CD14-positive monocyte (primary cell): ENCODE measurements around the gene TIMP4.

DNA sequence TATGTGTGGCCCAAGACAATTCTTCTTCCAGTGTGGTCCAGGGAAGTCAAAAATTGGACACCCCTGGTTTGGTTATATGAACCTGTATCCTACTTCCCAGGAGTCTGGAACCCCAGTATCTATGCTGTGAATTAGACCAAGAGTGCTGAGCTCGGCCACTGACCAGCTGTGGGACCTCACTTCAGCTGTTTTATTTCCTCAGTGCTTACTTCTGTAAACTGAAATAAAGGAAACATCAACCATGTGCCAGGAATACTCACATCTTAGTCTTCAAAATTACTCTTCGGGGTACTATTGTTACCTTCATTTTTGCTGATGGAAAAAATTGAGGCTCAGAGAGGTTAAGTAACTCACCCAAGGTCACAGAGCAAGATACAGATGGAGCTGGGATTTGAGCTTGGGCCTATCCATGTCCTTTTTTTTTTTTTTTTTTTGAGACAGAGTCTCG is 35.9 kb upstream of the TATDN2 start:
- CAGE, long polyA plus RNA = no peak

- CAGE, long polyA plus RNA = no peak
Observed at GRCh38 chr3:10249292-10249868, 1.1 kb downstream of the TATDN2 start.

GRCh38 chr3:10319939-10320865 is 710 bp downstream of the SEC13 start:
- CAGE, long polyA plus RNA = no peak

GRCh38 chr3:10434728-10435037 is 70.7 kb downstream of the ATP2B2 start:
- CAGE, long polyA plus RNA = no peak

DNA sequence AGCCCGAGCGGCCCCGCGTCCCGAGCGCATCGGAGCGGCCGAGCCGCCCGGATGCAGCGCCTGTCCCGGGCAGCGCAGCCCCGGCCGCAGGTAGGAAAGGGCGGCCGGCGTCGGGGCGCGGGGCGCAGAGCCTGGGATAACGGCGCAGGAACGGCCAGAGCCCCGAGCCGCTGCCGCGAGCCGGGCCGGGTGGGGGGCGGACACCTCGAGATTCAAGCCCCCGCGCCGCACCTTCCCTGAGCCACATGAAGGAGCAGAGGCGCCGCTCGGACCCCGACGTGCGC is 234 bp downstream of the SLC6A1 start:
- CAGE, long polyA plus RNA = no peak

GRCh38 chr3:11164513-11165035 is 10.3 kb downstream of the HRH1 start:
- CAGE, long polyA plus RNA = no peak

GRCh38 chr3:11185523-11186156 is 31.3 kb downstream of the HRH1 start:
- CAGE, long polyA plus RNA = no peak

DNA sequence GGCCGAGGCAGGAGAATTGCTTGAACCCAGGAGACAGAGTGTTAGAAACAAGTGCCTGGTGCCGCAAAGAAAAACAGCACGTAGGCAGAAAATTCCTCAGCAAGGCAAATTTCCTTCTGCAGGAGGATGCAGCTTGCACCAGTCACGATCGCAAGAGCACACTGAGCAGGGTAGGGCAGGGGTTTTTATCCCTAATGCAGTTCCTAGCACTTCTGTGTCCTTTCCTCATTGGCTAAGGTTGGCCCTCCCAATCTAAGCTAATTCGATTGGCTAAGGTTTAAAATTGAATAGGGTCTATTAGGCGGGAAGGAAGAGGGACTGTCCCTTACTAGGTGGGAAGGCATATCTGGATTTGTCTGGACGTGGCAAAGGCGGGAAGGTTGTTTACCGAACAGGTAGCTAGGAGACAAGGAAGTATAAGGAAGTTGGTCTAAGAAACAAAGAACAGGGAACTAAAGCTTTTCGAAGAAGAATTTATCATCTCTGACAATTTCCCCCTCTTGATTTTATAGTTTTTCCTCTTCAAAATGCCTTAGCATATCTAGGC is 24.9 kb upstream of the ATG7 start:
- CAGE, long polyA plus RNA = no peak

DNA sequence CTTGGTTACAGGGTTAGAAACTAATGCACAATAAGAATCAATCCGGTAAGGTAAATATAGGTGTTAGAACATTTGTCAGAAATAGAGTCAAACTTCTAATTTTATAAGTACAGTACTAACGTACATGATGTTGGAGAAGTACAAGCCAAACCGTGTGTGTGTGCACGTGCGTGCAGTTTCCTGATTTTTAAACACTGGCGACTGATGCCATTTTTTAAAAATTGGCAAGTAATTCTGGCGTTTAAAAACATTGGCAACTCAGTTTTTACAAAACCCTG is 661 bp downstream of the ATG7 start:
- CAGE, long polyA plus RNA = no peak

GRCh38 chr3:11339431-11340287 is 67.5 kb downstream of the ATG7 start:
- CAGE, long polyA plus RNA = no peak

DNA sequence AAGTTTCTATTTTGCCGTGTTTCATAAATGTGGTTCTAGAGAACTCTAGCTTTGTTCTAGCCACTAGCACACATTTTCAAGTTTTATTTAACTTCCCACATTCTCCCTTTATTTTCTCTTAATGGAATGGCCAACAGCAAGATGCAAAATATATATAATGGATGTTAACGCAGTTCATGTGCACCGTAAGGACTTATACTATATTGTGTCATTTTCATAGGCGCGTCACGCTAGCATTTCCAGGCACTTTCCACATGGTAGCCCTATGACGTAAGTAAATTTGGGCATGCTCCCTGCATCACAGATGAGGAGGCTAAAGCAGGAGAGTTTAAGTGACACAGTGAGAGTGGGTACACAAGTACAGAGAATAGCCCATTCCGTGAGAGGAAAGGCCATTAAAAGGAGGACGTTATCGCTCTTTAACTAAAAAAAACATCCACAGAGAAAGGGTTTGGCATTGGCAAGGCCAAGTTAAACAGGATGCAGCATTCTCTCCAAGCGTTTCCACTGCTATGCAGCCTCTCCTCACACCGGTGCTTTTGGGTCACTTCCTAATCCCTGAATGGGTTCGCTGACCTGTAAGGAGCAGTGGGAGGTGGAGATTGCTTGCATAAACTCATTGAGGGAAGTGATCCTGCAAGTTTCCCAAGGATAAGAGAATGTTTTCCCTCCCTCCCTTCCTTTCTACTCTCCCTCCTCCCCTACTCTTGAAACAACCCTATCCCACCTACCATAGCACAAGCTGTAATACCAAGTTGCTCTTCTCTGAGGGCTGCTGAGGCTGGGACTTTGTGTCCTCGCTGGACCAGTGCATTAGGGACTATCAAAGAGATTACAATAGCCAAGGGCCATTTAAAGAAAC is 147.7 kb downstream of the VGLL4 start:
- CAGE, long polyA plus RNA = no peak

DNA sequence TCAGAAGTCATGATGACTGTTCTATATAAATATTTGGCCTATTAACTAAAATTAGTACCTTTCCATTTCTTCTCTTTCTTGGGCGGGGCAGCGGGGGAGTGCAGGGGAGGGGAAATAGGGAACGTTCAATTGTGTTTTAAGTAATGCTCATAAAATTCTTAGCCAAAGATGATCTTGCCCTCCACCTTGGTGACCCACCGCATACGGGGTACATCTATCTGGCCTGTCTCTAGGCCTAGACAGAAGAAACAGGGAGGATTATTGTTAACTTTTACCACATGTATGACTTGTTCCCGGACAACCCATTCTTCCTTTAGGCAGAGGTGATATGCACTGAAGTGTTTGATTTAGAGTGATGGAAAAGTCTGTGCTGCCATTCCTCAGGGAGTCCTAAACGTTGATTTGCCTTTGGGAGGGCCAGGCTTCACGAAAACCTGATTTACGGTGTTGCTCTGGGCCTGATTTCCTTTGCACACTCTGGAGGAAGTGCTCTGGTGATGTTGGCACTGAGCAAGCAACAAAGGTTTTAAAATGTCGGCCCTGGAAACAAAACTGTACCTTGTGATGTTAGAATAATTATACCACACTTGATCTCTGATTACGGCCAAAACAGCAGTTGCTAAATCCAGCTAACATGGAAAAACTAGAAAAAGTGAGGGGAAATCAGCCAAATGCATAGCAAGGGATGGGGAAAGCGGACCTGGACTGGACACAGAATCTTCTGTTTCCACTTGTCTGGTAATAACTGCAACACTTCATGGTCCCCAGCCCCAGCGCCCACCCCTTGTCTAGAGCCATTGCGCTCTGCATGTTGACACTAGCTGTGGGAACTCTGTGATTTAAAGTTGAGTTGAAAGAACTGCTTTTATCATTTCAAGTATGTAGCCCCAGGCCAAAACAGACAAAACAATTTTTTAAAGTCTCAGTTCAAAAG is 120.3 kb downstream of the VGLL4 start:
- CAGE, long polyA plus RNA = no peak

- CAGE, long polyA plus RNA = no peak
Observed at GRCh38 chr3:11592224-11592767, 51.4 kb downstream of the VGLL4 start.

- CAGE, long polyA plus RNA = no peak
Observed at GRCh38 chr3:11641373-11642374, 2.0 kb downstream of the VGLL4 start.

DNA sequence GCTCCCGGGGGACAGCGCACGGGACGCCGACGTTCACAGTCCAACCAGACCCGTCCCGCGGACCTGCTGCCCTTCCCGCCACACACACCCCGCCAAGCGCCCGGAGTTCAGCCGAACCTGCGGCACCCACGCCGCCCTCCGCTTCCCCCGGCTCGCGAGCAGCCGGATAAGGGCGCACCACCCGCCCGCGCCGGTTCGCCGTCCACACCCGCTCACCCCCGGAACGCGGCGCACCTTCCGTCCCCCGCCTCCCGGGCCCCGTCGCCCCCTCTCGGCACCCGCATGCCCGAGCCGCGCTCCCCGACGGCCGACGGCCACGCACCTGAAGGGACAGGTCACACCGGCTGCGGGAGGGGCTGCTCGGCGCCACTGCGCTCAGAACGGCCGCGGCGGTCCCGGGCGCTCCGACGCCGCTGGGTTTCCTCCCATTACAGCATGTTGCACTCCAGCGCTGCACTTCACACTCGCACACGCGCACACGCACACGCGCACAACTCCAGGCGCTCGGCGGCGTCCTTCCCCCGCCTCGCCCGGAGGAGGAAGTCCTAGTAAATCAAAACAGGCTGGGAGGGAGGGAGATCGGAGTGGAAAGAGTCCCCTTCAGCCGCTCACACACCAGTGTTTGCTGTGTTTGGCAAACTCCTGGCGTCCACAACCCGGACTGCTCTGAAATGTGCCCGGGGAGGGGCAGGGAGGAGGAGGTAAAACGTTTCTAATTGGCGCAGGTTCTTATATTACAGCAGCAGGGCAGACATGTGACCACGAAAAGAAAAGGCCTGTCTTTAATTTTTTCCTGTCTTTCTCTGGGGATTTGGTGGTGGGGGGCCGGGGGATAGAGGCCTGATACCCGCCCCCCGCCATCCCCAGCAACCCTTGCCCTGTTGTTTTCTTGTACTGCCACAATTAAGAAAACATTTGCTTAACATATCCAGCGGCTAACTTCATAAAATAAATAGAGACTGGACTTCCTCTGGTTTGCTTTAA is 76.6 kb upstream of the VGLL4 start:
- CAGE, long polyA plus RNA = no peak

DNA sequence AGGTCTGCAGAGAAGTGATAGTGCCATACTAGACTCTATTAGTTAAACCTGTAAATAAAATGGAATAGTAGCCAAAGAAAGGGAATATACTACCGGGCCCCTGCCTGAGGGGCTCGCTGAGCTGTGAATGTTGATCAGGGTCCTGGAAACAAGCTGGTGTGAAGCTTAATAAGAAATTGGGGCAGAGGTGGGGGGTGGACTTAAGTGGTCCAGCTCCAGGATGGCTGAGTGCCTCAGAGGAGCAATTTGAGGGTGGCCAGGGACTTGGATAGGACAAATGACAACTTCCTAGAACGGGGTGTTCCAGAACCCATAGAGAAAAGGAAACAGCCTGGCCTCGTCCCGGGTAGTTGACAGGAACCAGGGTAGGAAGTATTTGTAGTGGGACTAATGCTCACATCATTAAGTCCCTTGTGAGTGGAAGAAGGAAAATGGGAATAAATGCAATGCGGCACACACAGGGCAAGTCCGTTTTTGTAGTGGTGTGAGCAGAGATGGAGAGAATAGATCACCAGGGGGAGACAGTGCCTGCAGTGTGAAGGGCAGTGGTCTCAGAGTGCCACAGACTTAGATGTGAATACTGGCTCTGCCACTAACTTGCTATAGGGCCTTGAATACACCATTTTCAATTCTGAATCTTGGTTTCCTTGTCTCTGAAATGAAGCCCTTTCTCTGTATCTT is 19.7 kb downstream of the TIMP4 start:
- CAGE, long polyA plus RNA = no peak

GRCh38 chr3:12158080-12159176 is at the start of gene TIMP4:
TIMP4 (minus strand) TSS chr3:12158912.
- CAGE, long polyA plus RNA = no peak

DNA sequence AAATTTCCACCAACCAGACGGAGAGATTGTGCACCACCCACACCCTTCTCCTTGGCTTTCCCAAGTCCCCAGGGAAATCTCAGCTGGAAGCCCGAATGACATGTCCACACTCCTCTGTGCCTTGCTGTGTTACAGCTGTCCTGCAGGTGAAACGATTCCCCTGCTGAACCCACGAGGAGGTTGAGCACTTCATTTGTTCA is 49.5 kb upstream of the PPARG start:
- CAGE, long polyA plus RNA = no peak

DNA sequence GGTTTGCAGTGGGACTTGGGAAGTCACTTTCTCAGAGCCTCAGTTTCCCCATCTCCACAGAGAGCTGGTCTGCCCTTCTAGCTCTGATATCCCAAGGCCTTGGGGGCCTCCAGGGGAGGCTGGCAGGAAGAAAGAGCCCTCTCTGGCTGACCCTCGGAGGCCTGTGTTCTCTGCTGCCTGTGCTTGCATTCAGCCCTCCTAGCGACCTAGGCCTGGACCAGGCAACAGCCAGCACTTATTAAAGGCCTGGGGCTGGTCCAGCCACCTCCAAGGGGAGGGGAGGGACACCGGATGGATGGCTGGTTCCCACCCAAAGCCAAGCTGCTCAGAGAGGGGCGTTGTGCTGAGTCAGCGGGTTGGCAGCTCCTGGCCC is 43.5 kb upstream of the TSEN2 start:
- CAGE, long polyA plus RNA = no peak

DNA sequence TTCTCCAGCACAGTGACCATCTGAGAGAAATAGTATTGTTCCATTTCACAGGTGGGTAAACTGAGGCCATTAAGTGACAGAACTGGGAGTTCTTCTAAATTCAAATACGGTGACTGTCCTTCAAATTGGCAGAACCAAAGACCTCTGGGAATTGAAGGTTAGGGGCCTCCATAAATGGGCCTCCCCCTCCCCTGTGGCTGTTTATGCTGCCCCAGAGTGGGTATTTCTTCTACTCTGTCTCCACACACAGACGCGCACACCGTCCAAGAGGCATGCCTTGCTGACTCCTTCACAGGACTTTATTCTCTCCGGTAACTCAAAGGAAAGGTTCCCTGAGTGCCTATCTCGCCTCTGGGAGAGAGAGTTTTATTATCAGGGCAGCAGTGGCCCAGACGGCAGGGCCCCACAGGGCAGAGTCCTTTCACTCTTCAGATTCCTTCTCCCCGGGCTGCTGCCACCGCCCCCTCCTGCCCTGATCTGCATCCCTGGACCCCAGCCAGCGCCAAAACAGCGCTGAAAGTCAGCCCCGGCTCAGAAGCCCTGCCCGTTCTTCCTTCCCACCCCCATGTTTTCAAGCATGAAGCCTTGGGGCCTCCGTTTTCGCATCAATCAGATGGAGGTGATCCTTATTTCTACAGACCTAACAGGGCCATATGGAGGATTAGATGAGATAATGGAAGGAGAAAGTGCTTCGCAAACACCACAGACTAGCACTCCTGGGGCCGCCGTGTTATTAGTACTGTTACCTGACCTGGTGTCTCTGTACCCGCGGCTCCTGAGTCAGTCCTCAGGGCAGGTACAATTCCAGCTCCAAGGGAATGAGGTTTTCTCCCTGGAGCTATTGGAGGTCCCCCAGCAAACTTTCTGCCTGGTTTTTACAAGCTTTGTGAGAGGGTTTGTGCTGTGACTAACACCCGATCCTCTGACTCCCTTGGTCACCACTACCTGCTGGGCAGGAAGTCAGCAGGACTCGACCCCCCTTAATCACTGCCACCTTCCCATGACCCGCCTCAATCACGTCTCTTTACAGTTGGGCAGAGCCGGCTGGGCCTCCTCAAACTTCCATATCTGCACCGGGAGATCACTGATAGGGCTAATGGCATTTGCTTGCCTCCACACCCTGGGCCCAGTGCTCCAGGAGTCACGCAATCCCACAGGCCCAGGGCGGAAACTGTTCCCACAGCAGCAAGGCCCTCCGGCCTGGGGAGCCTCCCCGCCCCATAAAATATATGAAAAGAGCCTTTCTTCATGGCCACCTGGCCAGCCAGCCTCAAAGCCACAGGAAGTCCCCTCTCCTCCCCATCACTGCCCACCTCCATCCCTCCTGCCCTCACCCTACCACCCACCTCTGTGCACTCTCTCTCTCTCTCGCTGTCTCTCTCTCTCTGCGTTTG is 39.5 kb upstream of the TSEN2 start:
- CAGE, long polyA plus RNA = no peak